Skin of body (tissue), 2 donors: ENCODE measurements around the gene CMPK2.

GRCh38 chr2:5932451-5933133, 240.4 kb downstream of the SOX11 start:
- RAMPAGE, long total RNA = no peak

DNA sequence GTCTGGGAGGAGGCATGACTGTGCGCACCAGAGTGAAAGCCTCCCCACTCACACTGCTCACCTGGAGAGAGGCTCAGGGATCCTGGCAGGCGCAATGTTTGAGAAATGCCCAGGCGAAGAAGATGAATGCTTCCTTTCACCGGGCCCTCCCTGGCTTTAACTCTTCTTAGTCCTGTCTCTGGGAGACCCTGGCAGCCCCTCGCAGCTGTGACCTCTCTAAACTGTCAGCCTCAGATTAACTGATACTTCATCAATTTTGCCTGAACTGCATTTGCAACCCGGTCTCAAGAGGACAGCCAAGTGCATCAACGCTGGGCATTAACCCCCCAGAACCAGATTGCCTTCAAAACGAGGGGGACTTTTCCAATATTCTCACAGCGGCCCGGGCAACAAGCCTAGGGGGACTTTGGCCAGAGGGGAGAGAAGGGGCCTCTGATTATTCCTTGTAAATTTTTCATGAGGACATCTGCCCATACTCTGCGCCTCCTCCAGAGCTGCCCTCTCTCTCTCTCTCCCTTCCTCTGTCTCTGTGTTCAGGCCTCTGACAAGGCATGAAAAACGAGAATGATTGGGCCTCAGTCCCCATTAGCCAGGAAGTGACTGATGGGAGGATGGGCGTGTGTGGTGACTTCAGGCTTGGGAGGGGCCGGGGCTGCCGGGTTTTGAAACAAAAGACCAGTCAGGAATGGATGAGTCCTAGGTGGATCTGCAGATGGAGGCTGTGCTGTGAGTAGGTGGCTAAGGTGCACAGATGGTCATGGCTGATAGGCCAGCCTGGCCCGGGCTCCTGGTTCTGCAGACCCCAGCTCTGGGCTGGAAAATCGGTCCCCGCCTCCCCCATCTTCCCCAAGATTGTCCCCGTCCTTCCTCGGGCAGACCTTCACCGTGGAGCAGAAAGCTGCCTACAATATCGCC, 93.6 kb downstream of the CMPK2 start:
- RAMPAGE, long total RNA = no peak

GRCh38 chr2:6812998-6813611, 52.6 kb downstream of the CMPK2 start:
- RAMPAGE, long total RNA = no peak

GRCh38 chr2:6865082-6866164, at the start of gene CMPK2:
Gene CMPK2 (minus strand): TSS chr2:6865907.
- RAMPAGE, long total RNA = no peak

- RAMPAGE, long total RNA = no peak
Measured at GRCh38 chr2:6942959-6943648, 25.9 kb downstream of the RNF144A start.

- RAMPAGE, long total RNA = no peak
Measured at GRCh38 chr2:6992106-6992503, 74.9 kb downstream of the RNF144A start.

DNA sequence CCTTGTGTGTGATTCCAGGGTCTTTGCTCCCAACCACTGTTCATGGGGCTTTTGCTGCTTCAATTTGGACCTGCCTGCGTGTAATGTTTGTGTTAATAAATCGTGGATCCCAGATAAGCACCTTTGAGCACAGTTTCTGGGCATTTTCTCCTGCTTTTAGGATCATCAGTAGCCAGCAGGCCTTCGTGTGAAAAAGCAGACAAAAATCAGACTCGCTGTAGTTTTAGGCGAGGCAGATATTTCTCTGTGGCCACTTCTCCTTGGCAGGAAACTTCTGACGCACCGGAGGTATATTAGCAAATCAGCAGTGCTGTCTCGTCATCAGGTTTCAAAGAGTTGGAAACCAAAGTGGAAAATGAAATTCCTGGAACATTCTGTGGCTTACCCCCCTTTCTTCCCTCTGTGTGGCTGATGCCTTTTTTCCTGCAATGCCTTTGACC, 93.1 kb downstream of the RNF144A start:
- RAMPAGE, long total RNA = no peak

DNA sequence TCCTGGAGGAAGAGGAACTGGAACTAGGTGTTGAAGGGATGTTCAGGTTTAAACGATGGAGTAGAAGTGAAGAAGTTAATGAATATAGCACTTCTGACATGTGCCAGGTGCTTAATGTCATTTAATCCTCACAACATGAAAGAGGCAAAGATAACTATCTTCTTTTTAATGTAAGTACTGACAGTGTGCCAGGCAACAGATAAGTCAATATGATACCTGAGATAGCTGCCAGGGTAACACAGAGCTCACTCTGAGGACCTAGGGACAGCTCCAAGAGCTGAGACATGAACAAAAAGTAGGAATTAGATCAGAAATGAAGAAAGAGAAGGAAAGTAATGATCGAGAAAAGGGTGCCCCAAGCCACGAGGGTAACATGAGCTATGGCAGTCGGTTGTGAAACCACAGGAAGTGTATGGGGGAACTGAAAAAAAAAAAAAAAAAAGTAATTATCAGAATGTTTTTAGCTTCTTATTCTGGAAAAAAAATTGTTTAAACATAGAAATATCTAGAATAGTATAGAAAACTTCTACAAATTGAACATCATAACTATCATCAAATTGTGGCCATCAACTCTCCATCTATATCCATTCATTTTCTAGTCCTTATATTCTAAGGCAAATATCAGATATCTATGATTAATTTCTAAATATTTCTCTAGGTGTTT, 140.8 kb downstream of the RNF144A start:
- RAMPAGE, long total RNA = no peak

- RAMPAGE, long total RNA = no peak
Measured at GRCh38 chr2:7468084-7468511, 550.9 kb downstream of the RNF144A start.

DNA sequence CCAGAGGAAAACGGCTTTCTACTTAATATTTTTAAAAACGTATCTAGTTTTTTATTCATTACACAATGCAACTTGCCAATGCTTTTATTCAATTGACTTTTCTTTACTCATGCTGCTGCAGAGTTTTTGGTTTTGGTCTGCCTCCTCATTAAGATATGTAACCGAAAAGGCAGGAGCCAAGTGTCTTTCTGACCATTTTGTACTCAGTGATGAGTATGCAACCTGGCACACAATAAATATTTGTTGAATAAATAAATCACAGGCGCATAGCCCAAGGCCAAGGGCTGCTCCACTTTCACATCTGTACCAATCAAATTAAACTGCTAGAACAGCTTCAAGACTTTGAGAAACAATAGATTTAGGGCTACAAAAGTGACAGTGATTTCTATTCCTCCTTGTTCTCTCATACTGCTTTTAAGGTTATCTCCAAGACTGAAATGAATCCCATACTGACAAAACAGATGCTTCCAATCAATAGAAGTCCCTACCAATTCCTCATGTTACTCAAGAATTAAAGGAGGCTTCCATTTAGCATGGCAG, 828.2 kb downstream of the RNF144A start:
- RAMPAGE, long total RNA = no peak

GRCh38 chr2:8090813-8091526, 590.9 kb upstream of the ID2 start:
- RAMPAGE, long total RNA = no peak

GRCh38 chr2:8120928-8121605, 560.8 kb upstream of the ID2 start:
- RAMPAGE, long total RNA = no peak

DNA sequence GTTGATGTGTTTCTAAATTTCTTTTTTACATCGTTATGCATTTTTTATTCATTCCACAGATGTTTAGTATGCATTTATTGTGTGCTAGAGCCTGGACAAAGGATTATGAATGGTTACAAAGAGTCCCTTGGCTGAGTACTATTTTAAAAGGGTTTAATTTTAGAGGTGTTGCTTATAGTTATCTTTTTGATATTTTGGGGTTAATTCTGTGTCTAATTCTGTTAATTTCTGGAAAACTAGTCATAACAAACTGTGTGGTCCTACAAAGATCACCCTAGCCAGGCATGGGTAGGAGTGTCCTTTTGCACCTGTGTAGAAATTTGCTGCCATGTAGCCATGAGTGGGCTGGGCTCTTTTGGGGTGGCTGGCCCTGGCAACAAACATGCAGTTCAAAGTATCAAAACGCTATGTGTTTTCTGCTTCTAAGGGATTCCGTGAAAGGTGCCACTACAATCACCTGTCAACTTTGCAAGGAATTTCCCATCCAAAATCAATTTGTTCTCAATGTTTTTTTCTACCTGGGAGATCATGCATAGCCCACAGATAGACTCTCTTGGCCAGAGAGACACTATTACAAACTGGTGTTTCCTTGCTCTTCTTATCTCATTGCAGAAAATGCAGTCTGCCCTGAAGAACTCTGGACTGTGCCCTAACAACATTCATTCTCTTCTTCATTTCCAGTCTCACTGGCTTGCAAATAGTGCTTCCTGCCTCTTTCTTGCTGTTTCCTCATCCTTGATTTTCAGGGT, 537.7 kb upstream of the ID2 start:
- RAMPAGE, long total RNA = no peak

DNA sequence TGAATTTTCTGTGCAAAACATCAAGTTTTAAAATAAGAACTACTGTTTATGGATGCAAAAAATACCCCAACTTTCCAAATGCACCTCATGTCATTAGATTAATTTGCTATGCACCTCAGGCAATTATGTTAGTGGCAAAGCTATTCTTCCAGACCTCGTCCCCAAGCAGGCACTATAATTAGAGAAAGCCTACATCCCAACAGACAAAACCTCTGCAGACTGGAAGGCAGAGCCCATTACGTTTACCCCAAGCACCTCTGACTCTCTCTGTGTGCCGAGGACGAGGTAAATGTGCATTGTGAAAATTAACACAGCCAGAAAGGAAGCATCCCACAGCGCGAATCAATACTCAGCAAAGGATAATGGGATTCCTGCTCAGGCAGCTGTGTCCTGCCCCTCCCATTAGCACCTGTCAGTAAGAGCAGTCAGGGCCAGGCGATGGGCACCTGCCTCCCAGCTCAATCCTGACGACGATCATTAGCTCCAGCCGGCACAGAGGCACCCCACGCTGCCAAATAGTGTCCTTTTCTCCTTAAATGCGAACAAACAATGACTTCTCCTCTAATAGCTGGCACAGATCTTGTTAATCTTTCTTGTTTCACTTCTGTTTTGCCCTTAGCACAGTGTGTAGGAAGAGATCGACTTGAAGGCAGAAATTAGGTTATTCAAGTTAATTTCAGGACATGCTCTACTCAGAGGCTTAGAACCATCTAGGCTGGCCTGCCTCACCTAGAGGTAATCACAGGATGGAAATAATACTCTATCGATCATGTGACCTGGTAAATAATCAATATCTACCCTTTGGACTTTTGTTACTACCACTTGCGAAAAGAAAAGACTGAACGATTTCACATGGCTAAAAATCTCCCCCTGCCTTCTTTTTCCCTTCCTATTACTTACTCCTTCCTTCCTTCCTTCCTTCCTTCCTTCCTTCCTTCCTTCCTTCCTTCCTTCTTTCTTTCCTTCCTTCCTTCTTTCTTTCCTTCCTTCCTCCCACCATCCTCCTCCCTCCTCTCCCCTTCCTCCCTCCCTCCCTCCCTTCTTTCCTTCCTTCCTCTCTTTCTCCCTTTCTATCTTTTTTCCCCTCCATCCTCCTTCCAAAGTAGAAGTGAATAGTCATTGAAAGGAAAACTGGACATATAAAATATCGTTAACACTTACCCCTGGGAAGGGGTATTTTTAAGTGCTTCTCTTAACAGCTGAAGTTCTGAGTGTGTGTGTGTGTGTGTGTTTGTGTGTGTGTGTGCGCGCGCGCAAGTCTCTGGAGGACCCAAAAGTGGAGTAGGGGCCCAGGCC, 487.9 kb upstream of the ID2 start:
- RAMPAGE, long total RNA = no peak

DNA sequence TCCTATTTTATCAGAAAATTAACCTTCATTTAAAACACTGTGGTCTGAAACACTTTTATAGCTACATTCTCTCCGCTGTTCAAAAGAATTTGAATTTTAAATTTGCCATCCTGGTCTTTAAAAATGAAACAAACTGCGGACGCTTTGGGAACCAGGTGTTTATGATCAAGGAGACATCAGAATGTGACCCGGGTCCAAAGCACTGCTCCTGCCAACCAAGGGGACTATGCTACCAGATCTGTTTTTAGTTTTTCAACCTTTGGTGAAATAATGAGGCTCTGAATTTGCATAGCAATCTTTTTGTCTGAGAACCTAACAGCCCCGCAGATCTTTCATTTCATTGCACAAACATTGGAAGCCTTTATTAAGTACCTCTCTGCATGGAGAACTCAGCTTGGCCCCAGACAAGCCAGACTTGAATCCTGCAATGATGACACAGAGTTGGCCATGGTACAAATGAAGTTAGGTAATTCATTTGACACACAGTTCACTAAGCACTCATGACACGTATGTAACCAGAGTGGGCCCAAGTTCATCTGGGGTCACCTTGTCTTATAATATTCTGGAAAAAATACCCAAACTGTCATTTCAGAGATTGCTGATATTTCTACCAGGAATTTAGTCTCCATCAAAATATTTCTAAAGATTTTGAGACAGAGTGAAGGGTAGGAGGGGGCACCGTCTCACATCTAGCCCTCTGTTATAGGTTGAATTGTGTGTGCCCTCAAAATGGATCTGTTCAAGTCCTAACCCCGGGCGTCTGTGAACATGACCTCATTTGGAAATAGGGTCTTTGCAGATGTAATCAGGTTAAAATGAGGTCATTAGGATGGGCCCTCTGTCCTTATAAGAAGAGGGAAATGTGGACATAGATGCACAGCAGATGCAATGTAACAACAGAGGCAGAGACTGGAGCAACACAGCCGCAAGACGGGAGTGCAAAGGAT, 439.1 kb upstream of the ID2 start:
- RAMPAGE, long total RNA = no peak

- RAMPAGE, long total RNA = no peak
Measured at GRCh38 chr2:8455239-8456478, 226.2 kb upstream of the ID2 start.

- RAMPAGE, long total RNA = no peak
Measured at GRCh38 chr2:8477279-8478450, 204.2 kb upstream of the ID2 start.

- RAMPAGE, long total RNA = no peak
Measured at GRCh38 chr2:8544987-8545853, 136.6 kb upstream of the ID2 start.

DNA sequence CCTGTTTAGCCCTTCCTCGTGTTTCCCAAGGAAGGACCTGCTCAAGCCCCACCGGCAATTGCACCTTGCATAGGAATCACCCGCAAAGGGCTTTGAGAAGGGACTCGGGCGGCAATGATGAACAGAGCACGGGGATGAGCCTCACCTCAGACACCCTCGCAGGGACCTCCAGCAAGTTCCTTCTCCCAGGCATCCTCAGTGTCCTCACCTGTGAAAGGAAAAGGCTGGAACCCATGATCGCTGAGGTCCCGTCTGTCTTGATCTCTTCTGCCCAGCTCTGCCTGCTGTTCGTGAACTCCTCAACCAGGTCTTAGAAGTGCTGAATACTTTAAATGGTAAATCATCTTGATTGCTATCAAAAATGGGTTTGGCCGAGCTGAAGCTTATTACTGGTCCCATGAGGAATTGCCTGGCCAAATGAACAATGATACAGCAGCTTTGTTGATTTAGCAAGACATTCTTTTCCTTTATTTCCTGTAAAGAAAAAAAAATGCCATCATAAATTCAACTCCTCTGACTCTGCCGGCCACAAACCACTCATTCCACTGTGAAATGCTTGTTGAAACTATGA, 74.4 kb upstream of the ID2 start:
- RAMPAGE, long total RNA = no peak

GRCh38 chr2:8709448-8710049, 27.7 kb downstream of the ID2 start:
- RAMPAGE, long total RNA = no peak